A172 (cell line): ENCODE measurements around the genes POTEG, OR4K15, RNASE1 and RNASE8.

DNA sequence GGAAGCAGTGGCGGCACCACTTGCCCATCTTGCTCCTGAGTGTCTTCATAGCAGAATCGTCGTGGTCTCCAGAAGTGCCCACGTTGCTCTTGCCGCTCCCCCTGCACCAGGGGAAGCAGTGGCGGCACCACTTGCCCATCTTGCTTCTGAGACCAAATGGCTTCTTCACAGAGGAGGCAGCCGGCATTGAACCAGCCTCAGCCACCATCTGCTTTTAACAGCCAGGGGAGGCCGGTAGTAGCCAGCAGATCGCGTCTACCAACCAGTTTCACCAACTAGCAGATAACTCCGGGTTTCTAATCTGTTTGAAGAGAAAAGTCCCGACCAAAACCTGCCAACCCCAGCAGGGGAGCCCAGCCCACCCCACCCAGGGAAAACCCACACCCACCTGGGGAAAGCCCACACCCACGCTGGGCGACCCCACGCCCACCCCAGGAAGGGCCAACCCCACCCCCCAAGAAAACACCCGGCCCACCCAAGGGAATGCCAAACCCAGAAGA lies at the start of gene POTEG:
Gene POTEG (minus strand): TSS at position 260 of the 500 bp plus-strand sequence.
- RAMPAGE, long total RNA, result no peak

DNA sequence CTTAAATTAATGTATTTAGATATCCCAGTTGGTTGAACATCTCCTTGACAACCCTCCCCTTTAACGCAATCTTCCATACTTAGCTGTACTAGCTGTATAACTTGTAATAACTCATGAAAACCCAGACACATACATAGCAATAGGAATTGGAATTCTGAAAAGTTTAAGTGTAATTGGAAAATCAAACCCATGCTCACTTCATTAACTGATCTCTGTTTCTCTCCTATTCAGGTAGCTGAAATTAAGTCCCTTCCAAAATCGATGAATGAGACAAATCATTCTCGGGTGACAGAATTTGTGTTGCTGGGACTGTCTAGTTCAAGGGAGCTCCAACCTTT lies at the start of gene OR4K15:
Gene OR4K15 (plus strand): TSS at position 262 of the 338 bp plus-strand sequence.
- RAMPAGE, long total RNA, result no peak

GRCh38 chr14:20341959-20342416 lies 1.4 kb upstream of the PARP2 start:
- RAMPAGE, long total RNA, result no peak

GRCh38 chr14:20343921-20344159 lies 405 bp downstream of the PARP2 start:
- RAMPAGE, long total RNA, result no peak

GRCh38 chr14:20455991-20456335 lies 937 bp downstream of the APEX1 start:
- RAMPAGE, long total RNA, result no peak

DNA sequence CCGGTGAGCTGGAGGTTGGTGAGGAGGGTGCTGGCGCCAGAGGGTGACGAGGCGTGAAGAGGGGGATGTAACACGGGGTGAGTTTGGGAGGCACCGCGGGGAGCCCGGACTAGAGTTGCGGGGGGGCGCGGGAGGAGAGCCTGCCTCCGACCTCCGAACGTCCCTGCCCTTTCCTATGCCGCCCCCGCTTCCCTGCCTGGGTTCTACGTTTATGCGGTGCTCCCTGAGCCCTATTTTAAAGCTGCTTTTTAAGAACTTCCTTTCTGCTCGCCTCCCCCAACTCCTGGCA lies 18.6 kb downstream of the OR6S1 start:
- RAMPAGE, long total RNA, result no peak

- RAMPAGE, long total RNA, result no peak
These were observed 2.3 kb upstream of the RNASE4 start for GRCh38 chr14:20681796-20682644.

DNA sequence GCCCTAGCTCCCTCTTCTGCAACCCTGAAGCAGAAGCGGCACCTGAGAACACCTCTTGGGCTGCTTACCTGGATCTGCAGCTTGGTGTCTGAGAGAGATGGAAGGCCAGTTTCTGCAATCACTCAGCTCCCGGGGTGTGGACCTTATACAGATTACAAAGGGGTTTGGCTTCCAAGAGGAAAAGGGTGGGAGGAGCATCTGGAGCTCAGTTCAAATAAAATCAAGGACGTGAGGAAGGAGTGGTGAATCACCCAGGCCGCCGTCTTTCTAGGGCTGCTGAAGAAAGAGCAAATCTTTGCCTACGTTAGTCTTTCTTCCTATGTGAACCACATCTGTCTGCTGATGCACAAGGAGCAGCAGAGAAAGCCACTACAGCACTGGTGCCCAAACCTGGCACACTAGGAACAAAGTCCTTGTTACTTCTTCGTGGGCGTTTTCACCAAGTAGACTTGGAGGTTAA lies at the start of gene RNASE1:
Gene RNASE1 (minus strand): TSS at position 116 of the 460 bp plus-strand sequence.
- RAMPAGE, long total RNA, result no peak

DNA sequence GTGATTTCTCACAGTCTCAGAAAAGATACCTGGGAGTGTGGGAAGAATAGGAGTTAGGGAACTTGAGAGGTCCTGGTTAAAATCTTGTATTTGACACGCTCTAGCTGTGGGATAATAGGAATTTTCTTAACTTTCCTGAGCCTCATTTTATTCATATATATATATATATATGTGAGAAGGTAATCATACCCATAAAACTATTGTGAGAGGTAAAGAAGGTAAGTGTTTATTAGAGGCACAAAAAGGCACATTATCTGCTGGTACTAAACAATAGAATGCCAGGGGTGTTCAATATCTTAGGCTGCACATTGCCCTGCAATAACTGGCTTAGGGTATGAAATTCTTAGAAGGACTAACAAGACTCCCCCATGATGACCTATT lies at the start of gene RNASE8:
Gene RNASE8 (plus strand): TSS at position 357 of the 381 bp plus-strand sequence.
- RAMPAGE, long total RNA, result no peak

DNA sequence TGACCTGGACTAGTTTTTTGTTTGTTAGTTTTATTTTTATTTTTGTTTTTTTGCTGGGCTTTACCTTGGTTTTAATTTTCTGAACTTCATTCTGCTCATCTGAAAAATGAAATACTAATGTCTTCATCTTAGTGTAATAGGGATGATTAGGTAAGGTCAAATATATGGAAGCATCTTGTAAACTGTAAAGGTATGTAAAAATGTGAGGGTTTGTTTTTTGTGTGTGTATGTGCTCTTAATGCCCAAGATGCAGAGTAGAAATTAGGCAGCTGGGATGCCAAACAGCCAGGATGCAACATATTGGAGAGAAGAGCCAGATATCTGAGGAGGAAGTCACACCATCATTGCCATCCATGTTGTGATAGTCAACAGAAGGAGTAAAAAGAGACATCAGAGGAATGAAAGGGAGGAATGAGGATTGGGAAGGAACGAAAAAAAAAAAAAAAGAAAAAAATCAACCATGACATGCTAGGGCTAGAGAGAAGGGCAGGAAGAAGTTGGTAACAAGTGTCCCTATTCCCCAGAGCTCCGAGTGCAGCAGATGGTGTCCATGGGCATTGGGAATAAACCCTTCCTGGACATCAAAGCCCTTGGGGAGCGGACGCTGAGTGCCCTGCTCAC lies 11.9 kb downstream of the ZNF219 start:
- RAMPAGE, long total RNA, result no peak

DNA sequence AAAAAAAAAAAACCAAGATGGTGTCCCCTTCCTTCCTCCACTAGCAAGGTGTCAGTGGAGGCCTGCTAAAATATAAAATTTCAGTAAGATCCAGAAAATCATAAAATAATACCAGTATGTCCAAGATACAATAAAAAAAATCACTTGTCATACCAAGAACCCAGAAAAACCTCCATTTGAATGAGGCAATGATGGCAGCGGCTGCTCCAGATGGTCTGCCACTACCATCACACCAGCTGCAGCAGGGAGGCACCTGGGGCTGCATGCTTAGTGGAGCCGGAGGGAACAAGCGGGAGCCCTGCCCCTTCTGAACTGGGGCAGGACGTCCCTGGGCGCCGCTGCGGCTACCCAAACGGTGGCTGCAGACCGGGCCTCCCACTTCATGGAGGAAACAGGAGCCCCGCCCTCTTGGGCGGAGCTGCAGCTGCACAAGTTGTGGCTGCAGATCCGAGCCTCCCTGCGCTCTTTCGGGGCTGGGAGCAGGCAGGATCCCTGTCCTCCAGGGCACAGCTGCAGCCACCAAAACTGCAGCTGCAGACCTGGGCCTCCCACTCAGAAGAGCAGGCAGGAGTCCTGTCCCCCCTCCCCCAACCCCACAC lies 36.0 kb upstream of the OR5AU1 start:
- RAMPAGE, long total RNA, result no peak

- RAMPAGE, long total RNA, result no peak
These were observed 25.2 kb downstream of the HNRNPC start for GRCh38 chr14:21243729-21244845.

DNA sequence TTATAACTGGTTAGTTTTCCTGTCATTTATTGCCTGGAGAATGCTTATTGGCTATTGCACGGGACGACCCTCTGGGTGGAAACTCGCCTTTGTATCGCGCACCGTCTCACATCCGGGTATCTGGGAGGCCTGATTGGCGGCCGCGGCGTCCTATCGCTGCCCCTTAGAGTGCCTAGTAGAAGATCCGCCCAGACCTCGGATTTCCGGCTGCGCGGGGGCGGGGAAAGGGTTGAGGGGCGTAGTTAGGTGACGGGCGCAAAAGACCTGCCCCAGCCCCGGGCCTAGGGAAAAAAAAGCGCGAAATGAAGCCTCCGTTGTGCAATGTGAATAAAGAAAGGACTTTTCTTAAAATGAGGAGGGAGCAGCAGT lies 364 bp upstream of the HNRNPC start:
- RAMPAGE, long total RNA, result no peak

DNA sequence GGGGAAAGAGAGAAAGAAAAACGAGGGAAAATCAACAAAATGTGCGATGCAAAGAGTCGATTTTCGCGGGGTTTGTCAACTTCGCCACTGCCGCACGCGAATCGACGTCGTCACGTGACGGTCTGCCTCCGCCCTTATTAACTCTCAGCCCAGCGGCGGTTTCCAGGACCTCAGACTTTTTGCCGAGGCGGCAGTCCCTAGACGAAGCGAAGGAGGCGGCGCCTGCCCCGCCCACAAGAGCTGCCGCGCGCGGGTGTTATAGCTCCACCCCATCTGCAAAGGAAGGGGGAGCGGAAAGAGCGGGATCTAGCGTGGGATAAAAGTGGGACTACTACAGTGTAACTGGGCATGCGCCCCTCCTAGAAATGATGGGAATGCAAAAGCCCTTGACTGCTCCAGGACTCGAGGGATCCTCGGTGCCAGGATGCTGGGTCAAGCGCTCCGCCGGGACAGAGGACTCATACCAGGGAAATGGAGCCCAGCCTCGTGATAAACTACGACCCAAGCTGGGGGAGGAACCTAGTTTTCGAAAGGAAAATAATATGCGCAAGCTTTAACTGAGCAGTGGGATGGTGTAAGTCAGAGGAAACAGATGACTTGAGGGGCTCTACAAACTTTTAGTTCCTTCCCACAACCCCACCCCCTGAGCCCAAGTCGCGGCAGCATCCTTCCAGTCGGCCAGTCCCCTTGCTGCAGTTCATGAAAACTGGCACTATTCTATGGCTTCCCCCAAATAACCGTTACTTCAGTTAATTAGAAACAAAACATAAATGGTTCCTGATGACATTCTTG lies 517 bp upstream of the SUPT16H start:
- RAMPAGE, long total RNA, result no peak

DNA sequence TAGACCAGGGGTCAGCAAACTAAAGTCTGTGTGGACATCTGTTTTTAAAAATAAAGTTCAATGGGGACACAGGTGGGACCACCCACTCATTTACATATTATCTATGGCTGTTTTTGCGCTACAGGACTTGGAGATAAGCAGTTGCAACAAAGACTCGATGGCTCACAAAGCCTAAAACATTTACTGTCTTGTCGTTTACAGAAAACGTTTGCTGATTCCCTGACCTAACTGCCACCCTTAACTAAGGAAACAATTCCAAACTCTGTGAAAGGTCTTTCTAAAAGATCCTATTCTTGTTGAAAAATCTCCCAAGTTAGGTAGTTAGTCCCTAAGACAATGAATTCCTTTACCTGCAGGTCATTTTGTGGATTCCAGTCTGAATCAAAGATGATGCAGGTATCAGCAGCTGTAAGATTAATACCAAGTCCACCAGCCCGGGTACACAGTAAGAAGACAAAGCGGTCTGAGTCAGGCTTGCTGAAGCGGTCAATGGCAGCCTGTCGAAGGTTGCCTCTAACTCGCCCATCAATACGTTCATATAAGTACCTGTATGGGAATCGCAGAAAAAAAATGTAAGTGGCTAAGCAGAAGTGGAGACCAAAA lies 18.9 kb upstream of the SUPT16H start:
- RAMPAGE, long total RNA, result no peak

DNA sequence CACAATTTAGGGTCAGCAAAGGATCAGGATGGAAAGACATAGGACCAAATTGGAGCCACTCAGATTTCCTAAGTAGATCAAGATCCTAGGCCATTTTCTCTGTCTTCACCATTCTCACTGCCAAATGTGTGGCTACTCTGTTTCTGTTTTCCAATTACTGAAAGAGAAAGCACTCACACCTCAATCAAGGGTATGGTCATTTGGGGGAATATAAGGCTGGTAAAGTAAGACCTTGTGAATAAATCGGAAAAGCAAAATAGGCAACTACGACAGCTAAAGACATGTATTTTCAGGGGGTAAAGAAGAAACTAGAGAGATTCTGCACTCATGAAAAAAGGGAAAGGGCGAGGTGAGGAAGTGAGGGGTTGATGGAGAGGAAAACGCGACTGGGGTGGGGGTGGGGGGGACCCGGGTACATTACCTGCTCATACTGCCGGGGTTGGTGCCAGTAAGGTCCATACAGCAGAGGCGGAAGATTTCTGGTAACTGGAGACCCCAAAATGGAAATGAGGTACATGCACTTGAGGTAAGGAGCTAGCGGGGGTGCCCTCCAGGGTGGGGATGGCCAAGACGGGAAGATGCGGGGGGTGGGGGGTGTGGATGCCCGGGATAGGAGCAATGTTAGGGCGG lies 19.3 kb downstream of the CHD8 start:
- RAMPAGE, long total RNA, result no peak

GRCh38 chr14:21501120-21501526 lies 10.0 kb downstream of the METTL3 start:
- RAMPAGE, long total RNA, result no peak

- RAMPAGE, long total RNA, result no peak
These were observed 10.4 kb upstream of the SALL2 start for GRCh38 chr14:21536065-21537393.

- RAMPAGE, long total RNA, result no peak
These were observed 13.1 kb downstream of the OR10G2 start for GRCh38 chr14:21621678-21622079.

DNA sequence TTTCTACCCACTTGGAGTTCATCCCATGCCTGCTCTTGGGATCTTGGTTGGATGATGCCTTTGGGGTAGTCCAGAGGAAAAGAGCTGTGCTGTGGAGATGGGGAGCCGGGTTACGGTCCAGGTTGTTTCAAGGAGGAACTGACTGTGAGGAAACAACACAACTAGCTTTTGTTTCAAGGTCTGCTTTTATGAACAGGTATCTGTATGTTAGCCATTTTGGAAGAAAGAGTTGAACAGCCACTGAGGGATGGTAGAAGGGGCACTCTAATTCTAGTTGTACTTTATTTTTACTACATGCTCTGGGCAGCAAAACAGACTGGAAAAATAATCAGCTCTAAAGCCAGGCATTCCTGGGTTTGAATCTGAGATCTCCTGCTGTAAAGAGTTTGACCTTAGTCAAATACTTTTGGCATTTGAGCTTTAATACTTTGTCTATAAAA lies 64.9 kb upstream of the OR4E1 start:
- RAMPAGE, long total RNA, result no peak